OVCAR3 (cell line): ENCODE results near the gene POP7.

DNA sequence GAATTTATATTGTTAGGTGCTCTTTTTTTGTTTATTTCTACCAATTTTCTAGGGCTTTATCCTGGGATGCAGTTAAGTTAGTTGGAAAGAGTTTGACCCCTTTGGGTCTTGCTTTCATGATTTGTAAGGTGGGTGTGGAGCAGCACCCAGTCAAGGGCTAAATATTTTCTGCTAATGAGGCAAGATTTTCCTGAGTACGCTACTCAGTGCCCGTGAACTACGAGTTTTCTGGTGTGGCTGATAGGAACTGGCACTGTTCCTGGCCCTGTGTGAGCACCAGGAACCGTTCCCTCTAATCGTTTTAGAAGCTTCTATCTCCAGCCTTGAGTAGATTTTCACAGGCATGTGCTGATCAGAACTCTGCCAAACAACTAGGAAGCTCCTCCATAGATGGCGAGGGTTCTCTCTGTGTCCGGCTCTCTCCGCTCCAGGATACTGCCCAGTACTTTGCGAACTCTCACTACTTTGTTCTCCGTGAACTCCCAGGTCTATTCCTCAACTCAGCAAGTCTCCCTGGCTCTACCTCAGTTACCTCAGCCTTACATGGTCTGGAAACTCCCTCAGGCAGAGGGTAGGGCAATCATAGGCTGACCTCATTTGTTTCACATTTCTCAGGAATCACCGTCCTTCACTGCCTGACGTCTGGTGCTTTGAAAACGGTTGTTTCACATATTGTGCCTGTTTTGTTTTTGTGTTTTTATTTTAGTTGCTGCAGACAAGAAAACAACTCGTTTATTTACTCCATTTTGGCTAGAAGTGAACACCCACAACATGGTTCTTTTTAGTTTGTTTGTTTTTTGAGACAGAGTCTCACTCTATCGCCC lies 17.7 kb downstream of the TRIM4 start:
- RRBS = no CpG with 5 or more reads among the region's 15 CpGs

GRCh38 chr7:99966642-99967472 lies 9.0 kb downstream of the AZGP1 start:
- RRBS = 75% methylated on average over 2 of the region's 16 CpGs

- RRBS = no CpG with 5 or more reads among the region's 9 CpGs
Measured at GRCh38 chr7:100003487-100004272, 11.7 kb upstream of the ZKSCAN1 start.

DNA sequence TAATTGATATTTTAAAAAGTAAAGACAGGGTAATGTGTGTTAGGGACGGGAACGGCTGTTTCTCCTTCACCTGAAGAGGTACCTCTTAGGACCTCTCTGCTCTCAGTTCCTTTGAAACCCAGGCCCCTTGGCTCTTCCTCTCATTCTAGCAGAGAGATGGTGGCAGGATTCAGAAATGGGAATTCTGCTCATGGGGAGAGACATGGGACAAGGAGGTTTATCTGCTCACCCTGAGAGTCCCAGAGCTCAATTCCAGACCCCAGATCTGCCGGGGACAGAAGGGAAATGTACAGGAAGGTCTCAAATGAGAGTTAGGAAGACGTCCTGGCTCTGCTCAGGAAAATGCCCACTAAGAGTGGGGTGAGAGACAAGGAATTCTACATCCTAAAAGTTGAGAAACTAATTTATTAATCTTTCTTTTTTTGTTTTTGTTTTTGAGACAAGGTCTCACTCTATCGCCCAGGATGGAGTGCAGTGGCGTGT lies 8.6 kb downstream of the ZNF3 start:
- RRBS = no CpG with 5 or more reads among the region's 6 CpGs

GRCh38 chr7:100080783-100081566 lies 548 bp downstream of the ZNF3 start:
- RRBS = 7% methylated on average over 10 of the region's 39 CpGs

DNA sequence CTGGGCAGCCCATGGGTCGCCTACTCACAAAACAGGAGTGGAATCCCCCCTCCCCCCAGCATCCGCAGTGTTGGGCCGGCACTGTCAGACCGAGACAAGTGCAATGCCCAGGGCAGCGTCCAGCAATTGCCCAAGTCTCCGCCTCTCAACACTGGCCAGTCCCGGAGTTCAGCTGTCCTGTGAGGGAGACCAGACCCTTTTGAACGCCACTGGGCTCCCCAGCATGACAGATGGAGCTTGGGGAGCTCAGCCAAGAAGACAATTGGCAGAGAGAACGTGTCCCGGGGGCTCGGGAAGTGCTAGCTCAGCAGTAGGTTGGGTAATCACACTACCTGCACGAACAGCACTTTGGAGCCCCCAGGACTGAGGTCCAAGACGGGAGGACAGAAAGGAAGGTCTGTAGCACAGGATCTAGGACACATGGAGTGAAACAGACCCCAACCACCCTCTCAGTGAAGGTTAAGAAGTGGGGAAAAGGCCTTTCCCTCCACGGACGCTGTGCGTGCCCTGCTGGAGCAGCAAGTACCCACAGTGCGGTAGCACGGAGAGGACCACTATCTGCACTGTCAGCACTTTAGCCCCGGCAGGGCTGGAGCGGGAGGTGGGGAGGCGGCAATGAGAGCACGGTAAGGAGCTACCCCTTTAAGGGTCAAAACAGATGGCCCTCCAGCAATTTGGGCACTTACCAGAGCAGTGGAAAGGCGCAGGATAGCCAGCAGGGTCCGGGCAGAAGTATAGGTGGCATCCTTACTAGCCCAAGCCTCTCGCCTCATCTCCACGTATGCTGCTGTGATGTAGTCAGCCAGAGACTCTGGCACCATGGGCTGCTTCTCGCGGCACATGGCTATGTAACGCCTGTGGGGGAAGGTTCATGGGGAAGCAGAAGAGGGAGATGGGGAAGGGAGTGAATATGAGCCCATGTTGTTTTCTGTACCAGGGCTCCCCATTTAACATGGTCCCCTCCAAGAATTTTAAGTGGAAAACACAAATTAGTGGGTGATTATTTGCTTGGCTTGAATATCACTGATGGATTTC lies 5.0 kb downstream of the COPS6 start:
- RRBS = 89% methylated on average over 6 of the region's 29 CpGs

GRCh38 chr7:100098971-100099975 lies 1.9 kb downstream of the MCM7 start:
- RRBS = 98% methylated on average over 3 of the region's 31 CpGs

- RRBS = 6% methylated on average over 43 of the region's 65 CpGs
Measured at GRCh38 chr7:100157664-100158589, 596 bp downstream of the TRAPPC14 start.

- RRBS = 50% methylated on average over 1 of the region's 17 CpGs
Measured at GRCh38 chr7:100166725-100167552, 1.5 kb downstream of the GAL3ST4 start.

DNA sequence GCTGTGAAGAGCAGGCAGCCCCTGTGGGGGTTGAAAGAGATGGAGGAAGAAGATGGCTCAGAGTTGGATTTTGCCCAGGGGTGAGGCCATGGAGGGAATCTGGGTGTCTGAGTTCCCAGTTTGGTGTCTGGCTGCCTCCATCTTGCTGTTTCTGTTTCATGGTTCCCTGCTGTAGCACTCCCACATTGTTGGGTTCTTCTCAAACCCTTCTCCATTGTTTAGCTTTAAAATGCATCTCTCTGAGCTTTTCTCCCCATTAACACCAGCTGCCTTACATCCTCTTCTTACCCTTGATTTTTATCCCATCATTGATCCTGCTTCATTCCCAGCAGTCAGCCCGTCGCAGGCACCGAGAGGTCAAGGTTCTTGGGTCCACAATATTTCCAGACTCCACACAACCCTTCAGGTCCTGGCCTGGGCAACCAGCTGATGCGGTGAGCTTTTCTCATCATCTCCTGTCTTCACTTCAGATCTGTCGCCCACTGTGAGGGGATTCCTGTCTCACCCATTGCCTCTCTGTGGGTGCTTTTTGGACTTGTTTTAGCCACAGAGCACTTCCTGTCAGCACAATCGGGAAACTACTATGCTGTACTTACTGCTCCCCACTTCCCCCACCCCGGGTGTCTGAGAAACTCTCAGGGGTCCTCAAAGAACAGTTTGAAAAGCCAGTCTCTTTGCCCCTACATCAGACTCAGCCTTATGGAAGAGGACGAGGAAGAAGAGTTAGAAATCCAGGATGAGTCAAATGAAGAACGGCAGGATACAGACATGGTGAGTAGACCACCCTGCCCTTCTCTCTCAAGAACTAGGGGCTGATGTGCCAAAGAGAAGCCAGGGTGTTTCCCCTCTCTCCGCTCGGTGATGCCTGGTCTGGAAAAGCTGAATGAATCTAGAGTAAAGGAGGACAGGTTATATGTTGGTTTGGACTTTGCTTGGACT lies 8.4 kb upstream of the PVRIG start:
- RRBS = no CpG with 5 or more reads among the region's 11 CpGs

GRCh38 chr7:100357167-100357684 lies 691 bp upstream of the PILRB start:
- RRBS = no CpG with 5 or more reads among the region's 6 CpGs

- RRBS = no CpG with 5 or more reads among the region's 20 CpGs
Measured at GRCh38 chr7:100434442-100435240, 1.7 kb downstream of the PPP1R35 start.

- RRBS = 4% methylated on average over 60 of the region's 83 CpGs
Measured at GRCh38 chr7:100435241-100436278, 737 bp downstream of the PPP1R35 start.

DNA sequence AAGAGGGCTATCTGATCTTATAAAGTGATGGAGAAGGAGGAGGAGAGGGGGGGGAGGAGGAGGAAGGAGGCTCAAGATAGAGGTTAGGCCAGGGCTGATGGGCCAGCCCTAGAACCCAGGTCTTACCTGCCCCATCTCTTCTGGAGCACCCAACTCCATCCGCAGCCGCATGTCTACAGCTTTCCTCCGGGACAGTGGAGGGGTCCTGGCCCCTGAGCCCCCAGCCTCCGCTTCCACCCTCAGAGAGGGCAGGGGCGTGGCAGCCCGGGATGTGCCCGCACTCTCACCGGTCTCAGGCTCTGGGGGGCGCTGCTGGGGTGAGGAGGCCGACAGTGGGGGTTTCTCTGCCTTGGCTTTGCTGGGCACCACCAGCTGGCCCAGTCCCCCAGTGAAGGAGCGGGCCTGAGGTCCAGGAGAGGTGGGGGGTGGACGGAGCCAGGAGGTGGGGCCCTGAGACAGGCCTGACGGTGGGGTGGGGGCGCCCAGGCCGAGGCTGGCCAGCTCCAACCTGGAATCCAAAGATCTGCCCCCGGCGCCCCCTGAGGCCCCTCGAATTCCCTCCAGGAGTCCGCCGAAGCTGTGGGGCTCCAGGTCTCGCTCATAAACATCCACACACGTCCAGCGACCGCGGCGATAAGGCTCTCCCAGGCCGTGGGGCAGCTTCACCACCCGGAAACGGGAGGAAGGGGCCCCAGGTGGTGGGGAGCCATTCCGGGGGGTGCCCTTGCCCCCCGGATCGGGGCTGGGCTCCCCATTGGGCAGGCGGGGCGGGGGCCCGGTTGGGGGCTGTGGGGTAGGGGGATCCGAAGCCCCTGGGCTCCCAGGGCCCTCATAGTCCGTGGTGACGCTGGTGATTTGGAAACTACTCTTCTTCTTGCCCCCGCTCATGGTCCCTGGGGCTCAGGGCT lies 1.6 kb downstream of the TSC22D4 start:
- RRBS = 32% methylated on average over 10 of the region's 39 CpGs

DNA sequence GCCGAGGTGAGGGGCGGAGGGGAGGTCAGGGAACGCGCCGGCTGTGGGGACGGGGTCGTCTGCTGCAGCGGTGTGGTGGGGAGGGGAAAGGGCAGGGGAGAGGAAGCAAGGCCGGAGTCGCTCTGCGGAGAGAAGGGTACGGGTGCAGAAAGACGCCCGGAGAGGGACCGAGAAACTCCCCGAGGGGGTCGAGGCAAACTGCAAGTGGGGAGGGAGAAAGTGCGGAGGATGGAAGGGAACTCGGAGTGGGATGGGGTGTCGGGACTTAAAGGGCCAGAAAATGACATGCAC lies 601 bp downstream of the AGFG2 start:
- RRBS = 4% methylated on average over 8 of the region's 20 CpGs

GRCh38 chr7:100565814-100566276 lies 7.9 kb downstream of the SAP25 start:
- RRBS = no CpG with 5 or more reads among the region's 8 CpGs

GRCh38 chr7:100677681-100678066 lies 4.1 kb downstream of the GNB2 start:
- RRBS = no CpG with 5 or more reads among the region's 11 CpGs

GRCh38 chr7:100681106-100682071 lies 7.8 kb downstream of the GNB2 start:
- RRBS = 95% methylated on average over 5 of the region's 26 CpGs

GRCh38 chr7:100705804-100706535 lies at the start of gene POP7:
TSS of gene POP7 (plus strand) at chr7:100706121.
- RRBS = 3% methylated on average over 40 of the region's 73 CpGs

DNA sequence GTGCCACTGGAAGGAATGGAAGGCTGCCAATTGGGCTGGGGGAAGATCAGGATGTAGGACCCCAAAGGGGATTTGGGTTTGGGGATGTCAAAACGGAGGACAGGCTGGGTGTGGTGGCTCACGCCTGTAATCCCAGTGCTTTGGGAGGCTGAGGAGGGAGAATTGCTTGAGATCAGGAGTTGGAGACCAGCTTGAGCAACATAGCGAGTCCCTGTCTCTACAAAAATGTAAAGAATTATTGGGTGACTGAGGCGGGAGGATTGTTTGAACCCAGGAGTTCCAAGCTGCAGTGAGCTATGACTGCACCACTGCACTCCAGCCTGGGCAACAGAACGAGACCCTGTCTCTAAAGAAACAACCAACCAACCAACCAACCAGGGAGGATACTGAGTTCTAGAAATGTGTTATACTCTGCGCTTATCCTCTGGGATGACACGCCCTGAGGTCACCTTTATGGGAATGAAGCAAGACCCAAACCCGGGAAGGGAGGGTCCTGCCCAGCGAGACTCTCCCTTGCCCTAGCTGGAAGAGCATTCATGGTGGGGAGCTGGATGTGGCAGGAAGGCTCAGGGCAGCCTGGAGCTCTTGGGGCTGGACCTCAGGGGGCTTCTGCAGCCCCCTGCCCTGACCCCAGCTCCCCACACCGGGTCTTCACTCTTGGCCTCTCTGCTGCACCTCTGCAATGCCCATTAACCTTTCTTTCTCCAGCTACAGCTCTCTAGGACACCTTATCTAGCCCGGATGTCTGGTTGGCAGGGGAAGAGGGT lies 26.7 kb downstream of the EPHB4 start:
- RRBS = 93% methylated on average over 2 of the region's 11 CpGs